SK-MEL-5 (cell line): Measurements from ENCODE around the gene KXD1.

DNA sequence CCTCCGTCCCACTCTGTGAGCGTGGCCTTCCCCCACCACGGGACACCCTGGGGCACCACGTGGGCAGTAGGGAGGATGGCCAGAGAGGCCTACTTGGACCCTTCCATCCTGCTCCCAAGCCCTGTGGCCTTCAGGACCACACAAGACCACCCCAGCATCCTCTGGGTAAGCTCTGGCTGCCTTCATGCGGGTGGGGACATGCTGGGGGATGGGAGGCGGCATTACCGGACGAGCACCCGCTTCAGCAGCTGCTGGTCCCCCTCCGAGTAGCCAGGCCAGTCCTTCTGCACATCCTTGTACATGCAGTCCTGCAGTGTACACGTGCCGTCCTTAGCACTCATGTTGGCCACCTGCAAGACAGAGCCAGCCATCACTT, 20.0 kb upstream of the ISYNA1 start:
RAMPAGE:
- cytosol, long total RNA: no peak
- long total RNA: no peak
- nucleus, long total RNA: no peak

DNA sequence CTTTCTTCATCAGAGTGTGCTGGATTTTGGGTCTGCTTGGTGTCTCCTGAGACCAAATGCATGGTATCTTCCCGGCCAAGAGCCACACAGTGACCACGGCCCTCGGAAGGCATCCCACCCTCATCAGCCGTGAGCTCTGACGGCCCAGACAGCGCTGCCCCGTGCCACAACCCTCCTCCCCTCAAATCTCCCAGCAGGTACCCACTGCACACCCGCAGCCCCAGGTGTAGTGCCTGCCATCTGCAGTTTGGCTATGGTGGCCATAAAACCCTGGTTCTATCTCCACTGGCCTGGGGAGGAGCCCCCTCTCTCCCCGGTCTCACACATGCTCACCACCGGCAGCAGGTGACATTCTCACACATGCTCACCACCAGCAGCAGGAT, 31.3 kb downstream of the ELL start:
RAMPAGE:
- cytosol, long total RNA: no peak
- long total RNA: no peak
- nucleus, long total RNA: no peak

RAMPAGE:
- cytosol, long total RNA: no peak
- long total RNA: no peak
- nucleus, long total RNA: no peak
Measured at GRCh38 chr19:18491913-18492796, 29.7 kb downstream of the ELL start.

DNA sequence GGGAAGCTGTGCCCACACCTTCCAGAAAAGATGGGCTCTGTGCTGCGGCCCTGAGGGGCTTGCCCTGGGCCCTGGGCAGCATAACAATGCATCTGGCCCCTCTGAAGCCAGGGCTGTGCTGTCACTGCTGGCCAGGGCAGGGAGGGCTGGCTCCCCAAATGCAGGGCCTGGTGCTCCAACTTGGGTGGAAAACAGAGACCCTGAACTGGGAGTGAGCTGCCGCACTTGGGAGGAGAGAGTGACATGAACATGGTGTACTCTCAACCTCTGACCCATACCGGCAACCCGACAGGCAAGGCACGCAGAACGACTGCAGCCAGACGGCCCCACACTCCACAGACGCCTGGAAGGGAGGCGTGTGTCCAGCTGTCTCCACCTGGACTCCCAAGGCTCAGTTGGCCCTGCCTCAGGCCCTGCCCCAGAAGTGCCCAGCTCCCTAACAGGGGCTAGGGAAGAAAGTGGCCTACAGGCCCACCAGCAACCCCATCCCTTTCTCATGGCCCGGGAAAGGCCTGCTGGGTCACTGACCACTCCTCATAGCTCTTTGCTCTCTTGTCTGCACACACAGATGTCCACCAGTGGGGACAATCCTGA, 28.5 kb downstream of the ELL start:
RAMPAGE:
- cytosol, long total RNA: no peak
- long total RNA: no peak
- nucleus, long total RNA: no peak

DNA sequence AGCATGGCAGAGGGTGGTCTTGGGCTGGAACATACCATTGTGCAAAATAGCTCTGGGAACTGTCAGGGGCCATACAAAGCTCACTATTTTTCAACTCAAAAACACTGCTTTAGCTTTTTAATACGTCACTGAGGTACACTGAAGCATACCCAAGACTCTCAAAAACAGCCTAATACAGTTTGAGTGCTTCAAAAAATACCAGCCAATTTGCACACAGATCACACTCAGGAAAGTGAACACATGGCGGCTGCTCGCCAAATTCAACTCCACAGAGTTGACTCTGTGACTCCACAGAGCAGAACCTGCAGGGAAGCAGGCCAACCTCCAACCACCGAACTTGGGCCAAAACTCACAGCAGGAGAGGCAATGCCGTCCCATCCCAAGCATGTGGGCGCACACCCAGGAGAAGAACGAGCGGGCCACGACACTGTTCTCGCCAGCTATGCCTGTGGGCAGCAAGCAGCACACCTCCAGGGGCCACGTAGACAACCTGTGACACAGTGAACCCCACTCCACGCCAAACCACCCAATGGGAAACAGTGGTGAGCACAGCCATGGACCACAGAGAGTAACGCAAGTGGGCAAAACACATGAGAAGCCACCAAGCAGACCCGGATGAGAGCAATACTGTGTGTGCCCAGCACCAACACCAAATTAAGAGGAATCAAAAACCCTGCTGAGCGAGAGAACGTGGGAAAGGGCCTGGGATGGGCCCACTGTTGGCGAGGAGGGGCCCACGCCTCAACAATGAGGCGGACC, 21.0 kb downstream of the ELL start:
RAMPAGE:
- cytosol, long total RNA: no peak
- long total RNA: no peak
- nucleus, long total RNA: no peak

GRCh38 chr19:18518560-18519061, 3.3 kb downstream of the ELL start:
RAMPAGE:
- cytosol, long total RNA: no peak
- long total RNA: no peak
- nucleus, long total RNA: no peak

DNA sequence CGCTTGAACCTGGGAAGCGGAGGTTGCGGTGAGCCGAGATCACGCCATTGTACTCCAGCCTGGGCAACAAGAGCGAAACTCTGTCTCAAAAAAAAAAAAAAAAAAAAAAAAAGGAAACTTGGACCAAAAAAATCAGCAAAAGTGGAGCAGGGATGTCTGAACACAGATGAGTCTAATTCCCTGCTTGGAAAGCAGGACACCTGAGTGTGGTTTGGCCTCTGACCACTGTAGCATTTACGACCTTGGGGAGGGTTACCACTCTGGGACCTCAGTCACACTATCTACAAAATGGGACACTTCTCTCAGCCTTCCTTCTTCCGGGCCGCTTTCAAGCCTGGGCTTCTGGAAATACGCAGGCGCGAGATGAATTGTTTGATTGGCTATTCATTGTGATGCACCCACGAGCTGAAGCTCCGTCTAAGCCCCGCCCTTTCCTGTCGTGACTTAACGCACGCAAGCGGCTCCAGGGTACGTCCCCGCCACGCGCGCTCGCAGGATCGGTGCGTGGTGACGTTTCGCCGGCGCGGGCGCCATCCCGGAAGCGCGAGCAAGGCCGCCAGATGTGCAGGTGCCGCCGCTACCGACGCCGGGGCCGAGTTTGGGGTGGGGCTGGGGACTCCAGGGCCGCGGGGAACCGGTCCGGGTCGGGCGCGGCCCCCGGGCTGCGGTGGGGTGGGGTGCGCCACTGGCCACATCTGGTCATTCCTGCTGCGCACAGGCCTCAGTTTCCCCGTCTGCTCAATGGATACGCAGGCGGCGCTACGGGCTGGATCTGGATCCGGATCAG, at the start of gene KXD1:
KXD1 (plus strand) TSS at position 524 of the 787 bp plus-strand sequence.
RAMPAGE:
- cytosol, long total RNA: start-site peak on the plus strand centred at position 489 of the sequence, 100 bp wide, 2,584 and 2,828 reads in 2 replicates
- long total RNA: start-site peak on the plus strand centred at position 489 of the sequence, 99 bp wide, 1,145 and 1,708 reads in 2 replicates
- nucleus, long total RNA: no peak

DNA sequence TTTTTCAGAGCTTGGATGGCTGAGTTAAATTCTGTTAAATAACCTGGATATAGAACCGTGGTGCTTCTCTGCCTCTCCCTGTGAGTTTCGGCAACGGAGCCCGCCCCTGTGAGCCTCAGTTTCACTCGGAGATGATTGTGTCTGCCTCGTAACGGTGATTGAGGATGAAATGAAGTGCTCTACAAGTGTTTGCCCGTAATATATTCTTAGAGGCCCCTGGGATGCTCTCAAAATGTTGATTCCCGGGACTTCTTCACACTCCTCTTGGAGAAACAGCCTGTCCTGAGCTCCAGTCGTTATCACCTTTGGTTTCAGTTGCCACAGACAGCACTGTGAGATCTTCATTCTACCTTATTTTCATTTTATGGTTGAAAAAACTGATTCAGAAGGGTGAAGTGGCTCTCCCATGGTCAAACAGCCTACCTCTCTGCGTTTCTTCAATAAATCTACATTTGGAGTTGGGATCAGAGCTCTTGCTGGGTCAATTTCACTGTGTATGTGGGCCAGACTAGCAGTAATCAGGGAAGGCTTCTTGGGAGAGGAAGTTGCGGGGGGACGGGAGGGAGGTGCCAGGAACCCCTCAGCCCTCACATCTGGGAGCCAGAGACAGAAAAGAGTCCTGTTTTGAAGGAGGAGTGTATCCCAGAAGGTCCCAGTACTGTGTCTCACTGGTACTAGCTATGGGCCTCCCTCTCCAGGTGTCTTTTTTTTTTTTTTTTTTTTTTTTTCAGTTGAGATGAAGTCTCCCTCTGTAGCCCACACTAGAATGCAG, 789 bp downstream of the KXD1 start:
RAMPAGE:
- cytosol, long total RNA: no peak
- long total RNA: no peak
- nucleus, long total RNA: no peak

GRCh38 chr19:18572626-18572808, 860 bp downstream of the UBA52 start:
RAMPAGE:
- cytosol, long total RNA: no peak
- long total RNA: no peak
- nucleus, long total RNA: no peak

DNA sequence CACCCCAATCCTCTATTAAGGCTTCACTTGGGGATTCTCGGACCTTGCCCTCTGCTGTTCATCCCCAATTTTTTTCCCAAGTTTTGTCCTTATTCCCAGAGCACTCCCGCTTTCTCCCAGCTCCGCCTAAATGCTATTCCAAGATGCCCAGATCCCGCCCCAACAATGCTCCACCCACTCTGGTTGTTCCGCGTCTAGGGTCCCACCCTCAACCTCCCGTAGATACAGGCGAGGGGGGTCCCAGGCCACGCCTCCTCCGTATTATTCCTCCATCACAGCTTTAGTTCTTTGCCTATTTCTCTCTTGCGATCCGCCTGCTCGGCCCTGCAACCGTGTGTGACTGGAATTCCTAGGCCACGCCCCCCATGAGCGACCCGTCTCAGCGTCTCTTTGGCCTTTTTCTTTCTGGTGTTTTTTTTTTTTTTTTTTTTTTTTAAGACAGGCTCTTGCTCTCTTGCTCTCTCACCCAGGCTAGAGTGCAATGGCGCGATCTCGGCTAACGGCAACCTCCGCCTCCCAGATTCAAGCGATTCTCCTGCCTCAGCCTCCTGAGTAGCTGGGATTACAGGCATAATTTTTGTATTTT, 1.3 kb downstream of the REX1BD start:
RAMPAGE:
- cytosol, long total RNA: no peak
- long total RNA: no peak
- nucleus, long total RNA: no peak

RAMPAGE:
- cytosol, long total RNA: no peak
- long total RNA: no peak
- nucleus, long total RNA: no peak
Measured at GRCh38 chr19:18660042-18661012, 23.2 kb upstream of the CRTC1 start.

DNA sequence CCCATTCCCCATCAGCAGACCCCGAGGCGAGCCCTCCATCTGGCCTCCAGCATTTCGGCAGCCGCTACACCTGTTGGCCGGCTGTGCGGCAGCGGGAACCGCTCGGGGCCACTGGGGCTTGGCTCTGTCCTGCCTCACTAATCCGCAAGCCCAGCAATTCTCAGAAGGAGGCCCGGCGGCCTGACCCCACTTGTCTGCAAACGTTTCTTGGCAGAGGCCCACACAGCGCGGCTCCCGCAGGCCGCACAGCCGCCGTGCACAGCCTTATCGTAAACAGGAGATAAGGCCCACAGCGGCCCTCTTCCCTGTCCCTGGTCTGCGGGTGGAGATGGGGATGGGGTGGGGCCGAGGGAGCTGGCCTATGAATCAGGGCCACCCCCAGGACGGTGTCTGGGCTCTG, 47.9 kb downstream of the COMP start:
RAMPAGE:
- cytosol, long total RNA: no peak
- long total RNA: no peak
- nucleus, long total RNA: no peak

DNA sequence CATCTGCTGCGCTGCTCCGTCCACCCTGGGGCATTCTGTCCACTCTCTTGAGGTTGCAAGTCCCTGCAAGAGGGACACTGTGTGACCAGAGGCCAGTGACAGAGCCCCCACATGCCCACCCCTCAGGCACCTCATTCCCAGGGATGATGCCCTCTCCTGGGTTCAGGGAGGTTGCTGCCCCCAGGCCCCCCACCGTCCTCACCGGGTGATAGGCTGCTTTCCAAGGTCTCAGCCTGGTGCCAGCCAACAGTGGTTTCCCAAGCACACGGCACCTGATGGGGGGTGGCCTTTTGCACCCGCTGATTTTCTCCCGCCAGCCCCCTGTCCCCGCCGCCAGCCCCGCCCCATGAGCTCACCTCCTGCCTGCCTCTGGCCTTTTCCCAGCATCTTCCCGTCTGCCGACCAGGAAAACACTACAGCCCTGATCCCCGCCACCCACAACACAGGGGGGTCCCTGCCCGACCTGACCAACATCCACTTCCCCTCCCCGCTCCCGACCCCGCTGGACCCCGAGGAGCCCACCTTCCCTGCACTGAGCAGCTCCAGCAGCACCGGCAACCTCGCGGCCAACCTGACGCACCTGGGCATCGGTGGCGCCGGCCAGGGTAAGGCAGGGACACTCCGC, 31.4 kb downstream of the COMP start:
RAMPAGE:
- cytosol, long total RNA: no peak
- long total RNA: no peak
- nucleus, long total RNA: no peak

DNA sequence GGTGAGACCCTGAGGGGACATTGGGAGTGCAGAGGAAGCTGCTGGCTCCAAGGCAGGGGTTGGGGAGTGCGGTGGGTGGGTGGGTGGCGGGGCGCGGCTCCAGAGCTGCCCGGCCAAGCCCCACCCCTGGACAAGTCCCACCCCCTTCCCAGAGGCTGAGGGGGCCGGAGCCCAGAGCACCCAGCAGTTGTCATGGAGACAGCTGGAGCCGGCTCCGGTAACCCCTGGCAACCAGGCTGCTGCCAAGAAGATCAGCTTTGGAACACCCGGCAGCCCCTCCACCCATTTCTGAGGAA, 1.8 kb downstream of the CERS1 start:
RAMPAGE:
- cytosol, long total RNA: no peak
- long total RNA: no peak
- nucleus, long total RNA: no peak

DNA sequence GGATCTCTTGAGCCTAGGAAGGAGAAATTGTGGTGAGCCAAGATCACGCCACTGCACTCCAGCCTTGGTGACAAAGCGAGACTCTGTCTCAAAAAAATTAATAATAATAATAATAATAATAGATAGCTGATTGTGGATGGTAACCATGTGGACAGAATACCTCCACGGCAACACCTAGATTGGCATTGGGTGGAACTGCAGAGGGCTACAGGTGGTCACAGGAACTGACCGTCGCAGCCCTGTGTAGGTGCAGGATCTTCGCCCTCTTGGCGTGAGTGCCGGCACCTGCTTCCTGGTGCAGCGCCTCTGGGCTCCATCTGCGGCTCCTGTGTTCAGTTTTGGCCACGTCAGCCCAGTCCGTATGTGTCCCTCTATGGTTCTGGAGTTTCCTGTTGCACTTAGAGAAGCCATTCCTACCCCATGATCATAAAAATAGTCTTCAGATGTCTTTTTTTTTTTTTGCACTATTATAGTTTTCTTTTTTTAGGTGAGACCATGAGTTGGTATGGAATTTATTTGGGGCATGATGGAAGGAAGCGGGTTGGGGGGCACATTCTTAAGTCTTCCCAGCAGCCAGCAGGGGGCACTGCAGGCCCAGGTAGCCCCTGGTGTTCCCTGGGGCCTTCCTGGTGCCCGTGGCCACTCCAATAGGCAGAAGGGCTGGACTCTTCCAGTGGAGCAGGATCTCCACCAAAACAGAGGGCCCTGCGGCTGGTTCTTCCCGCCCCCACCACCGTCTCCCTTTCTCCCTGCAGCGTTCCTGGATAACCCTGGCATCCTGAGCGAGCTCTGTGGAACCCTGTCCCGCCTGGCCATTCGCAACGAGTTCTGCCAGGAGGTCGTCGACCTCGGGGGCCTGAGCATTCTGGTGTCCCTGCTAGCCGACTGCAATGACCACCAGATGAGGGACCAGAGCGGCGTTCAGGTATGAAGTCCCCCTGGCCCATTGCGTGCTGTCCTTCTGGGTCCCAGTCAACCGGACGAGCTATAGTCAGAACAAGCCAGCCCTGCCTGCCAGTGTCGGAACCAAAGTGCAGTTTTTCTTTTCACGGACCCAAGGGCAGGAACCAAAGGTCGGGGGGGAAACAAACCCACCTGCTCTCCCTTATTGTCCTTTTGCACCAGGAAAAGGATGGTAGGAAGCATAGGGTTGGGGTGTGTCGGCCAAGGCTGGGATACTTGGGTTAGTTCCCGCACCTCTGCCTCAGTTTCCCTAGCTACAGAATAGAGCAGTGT, 10.0 kb upstream of the SLC25A42 start:
RAMPAGE:
- cytosol, long total RNA: no peak
- long total RNA: no peak
- nucleus, long total RNA: no peak

DNA sequence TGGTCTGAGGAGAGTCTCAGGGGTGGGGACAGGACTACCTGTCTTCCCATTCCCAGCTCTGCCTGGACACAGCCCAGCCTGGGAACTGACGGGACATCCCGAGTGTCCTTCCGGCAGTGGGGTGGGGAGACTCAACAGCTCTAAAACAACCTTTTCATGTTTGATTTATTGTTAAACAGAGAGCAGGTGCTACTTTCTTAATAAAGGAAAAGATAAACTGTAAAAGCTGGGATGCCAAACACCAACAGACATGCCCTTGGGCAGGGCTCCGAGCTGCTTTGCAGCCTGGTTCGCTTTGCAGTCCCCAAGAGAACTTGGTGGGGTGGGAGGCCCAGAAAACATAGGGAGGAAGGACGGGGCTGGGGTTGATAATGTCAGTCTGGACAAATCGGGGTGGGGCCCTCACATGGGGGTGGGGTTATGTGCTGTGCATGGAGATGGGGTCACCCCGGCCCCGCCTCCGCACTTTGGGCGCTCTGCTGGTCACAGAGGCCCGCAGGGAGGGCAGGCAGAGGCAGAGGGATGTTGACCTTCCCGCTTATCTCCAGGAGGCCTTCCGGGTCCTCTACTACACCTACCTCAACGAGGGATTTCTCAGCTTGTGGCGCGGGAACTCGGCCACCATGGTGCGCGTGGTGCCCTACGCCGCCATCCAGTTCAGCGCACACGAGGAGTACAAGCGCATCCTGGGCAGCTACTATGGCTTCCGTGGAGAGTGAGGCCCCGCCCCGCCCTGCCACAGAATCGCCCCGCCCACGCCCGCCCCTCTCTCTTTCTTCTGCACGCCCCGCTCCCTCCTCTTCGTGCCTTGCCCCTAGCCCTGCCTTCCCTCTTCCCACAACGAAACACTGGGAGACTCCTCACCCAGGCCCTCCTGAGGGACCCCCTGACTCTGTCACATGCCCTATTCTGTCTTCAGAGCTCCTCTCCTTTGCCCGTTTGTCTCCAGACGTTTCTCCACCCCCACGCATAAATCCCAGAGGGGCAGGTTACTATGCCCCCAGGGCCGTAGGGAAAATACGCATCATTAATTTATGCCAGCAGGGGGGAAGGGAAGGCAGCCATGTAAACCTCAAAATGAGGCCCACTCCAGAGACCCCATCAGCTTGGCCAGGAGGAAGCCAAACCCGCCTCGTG, 32.9 kb downstream of the TMEM161A start:
RAMPAGE:
- cytosol, long total RNA: no peak
- long total RNA: no peak
- nucleus, long total RNA: no peak

DNA sequence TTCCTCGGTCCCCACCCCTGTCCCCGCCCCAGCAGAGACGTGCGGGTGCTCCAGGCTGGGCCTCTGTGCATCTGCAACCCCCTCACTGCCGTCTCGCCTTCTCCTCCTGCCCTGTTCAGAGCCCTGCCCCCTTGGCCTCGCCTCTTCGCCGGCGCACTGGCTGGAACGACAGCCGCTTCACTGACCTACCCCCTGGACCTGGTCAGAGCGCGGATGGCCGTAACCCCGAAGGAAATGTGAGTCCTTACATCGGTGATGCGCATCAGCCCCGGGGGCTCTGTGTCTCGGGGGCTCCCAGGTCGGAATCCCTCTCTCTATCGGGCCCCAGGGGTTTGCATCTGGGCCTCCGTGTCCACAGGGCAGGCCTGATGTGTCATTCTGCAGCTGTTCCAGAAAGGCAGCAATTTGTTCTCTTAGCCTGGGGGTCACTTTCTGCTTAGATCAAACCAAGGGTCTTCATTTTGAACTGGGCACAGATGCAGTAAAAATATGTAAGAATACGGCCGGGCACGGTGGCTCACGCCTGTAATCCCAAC, 32.1 kb downstream of the TMEM161A start:
RAMPAGE:
- cytosol, long total RNA: no peak
- long total RNA: no peak
- nucleus, long total RNA: no peak

DNA sequence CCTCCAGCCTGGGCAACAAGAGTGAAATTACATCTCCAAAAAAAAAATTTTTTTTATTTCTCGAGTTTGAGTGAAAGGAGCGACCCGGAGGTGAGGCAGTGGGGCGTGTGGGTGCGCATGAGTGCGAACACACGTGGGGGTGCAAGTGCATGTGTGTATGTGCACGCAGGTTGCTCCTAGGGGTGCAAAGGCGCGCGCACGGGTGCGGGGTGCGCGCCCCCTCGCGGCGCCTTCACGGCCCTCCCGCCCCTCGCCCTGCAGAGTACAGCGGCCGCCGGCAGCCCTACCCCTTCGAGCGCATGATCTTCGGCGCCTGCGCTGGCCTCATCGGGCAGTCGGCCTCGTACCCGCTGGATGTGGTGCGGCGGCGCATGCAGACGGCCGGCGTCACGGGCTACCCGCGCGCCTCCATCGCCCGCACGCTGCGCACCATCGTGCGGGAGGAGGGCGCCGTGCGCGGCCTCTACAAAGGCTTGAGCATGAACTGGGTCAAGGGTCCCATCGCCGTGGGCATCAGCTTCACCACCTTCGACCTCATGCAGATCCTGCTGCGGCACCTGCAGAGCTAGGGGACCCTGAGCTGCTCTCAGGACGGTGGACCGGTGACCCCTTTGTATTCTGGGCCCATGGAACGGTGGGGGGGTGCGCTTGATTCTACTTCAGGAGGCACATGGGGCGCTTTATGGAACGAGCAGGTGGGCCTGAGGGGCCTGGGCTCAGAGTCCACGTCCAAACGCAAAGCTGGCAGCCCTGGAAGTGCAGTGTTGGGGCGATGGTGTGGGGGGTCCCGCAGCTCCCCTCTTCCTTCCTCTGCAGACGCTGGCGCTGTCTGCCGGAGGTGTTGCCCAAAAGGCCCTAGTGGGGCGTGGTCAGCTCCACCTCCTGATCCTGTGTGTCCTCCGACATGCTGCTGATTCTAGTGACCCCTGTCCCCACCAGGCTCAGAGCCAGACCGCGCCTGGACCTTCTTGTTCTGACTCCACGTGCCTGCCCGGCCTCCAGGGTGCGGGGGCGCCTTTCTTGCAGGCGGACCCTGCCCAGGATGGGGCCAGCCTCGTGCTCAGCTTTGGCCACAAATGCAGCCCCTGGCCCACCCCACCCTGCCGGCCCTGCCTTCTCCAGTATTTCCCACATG, 27.6 kb downstream of the TMEM161A start:
RAMPAGE:
- cytosol, long total RNA: no peak
- long total RNA: no peak
- nucleus, long total RNA: no peak

DNA sequence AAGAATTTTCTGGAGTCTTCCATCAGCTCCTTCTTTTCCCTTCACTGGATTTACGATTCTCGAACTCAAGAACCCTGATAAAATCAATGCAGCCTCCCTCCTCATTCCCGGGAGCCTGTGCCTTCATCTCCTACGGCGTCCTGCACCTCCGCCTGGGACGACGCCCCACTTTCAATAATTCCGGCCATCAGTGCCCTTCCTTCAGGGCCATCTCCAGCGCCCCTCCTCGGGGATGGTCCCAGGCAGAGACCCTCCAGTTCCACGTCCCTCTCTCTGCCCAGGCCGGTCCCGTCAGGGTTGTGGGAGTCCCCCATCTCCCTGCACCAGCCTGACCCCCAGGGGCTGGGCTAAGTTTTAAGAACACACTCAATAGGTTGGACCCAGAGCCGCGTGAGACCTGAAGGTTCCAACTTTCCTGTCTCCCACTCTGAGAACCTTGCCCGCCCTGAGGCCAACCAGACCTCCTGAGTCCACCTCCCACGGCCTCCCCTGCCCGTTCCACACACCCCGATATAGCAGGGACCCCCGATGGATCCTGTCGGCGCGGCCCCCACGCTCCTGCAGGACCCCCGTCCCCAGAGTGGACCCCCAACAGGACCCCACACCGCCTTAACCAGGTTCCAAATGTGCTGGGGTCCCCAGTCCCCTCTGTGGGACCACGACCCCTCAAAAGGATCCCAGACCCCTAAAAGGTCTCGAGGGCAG, 649 bp downstream of the TMEM161A start:
RAMPAGE:
- cytosol, long total RNA: no peak
- long total RNA: no peak
- nucleus, long total RNA: no peak

DNA sequence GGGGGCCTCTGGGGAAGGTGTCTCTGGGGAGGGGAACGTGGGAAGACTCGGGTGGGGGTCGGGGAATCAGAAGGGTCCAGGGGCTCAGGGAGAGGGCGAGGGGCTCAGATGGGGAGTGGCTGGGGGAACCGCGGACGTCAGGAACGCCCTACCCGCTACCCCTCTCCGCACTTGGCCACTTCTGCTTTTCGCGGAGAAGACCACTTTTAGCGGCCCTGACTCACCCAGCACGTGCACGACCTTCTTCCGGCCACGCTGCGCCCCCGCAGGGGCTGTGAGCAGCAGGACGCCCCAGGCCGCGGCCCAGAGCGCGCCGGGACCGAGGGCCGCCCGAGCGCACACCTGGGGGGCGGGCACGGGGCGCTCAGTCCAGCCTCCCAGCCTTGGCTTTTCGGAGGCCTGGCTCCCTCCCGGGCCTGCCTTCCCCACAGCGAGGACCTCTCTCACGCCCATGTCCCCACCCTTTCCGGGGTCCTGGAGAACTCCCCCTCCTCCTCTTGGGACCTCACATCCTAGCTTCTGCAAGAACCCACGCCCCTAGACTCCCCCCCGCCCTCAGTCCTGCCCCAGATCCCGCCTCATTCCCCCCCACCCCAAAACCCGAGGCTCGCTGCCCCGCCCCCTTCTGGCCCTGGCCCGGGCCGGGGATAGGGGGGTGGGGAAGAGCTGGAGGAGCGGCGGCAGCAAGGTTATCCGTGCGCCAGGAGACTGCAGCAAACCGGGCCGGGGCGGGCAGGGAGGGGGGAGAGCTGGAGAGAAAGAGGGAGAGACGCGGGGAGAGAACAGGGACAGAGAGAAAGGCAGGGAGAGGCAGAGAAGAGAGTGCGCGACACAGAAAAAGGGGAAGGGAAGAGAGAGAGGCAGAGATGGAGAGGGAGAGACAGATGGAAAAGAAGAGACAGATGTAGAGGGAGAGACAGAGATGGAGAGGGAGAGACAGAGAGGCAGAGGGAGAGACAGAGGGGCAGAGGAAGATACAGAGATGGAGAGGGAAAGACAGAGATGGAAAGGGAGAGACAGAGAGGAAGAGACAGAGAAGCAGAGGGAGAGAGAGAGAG, 1.1 kb downstream of the HAPLN4 start:
RAMPAGE:
- cytosol, long total RNA: no peak
- long total RNA: no peak
- nucleus, long total RNA: no peak